HepG2 (cell line): ENCODE measurements around the gene RHBDL2.

GRCh38 chr1:36300728-36301200 is 5.4 kb upstream of the SH3D21 start:
- RRBS, 2 experiments: no CpG with 5 or more reads among the region's 4 CpGs
CAGE:
- cytosol, long polyA minus RNA: no peak
- cytosol, long polyA plus RNA: no peak
- long polyA plus RNA: no peak
- nucleus, long polyA minus RNA: no peak
- nucleus, long polyA plus RNA: no peak

DNA sequence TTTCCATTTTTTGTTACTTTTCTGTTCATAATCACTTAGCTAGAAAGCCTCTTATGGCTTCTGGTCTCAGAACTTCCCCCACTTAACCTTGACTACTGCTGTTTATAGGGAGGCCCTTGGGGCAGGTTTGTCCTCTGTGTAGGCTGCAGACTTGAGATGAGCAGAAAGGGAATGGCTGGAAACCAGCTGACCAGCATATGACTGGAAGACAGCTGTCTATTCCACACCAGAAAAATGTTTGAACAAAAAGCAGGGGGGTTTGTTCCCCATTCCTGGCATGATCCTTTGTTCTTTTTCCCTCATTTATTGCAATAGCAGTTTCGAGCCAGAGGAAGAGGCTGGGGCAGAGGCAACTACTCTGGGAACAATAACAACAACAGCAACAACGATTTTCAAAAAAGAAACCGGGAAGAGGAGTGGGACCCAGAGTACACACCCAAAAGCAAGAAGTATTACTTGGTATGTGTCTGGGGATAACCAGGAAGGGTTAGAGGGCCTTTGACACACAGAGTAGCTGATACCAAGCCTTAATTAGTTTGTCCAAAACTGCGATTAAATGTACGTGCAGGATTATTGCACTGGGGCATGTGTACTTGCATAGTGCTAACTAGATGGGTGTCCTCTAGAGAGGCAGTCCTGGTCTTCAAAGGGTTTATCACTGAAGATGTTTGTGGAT is 4.8 kb upstream of the SH3D21 start:
- RRBS, 2 experiments: no CpG with 5 or more reads among the region's 5 CpGs
CAGE:
- cytosol, long polyA minus RNA: no peak
- cytosol, long polyA plus RNA: no peak
- long polyA plus RNA: no peak
- nucleus, long polyA minus RNA: no peak
- nucleus, long polyA plus RNA: no peak

- RRBS, 2 experiments: no CpG with 5 or more reads among the region's 33 CpGs
CAGE:
- cytosol, long polyA minus RNA: no peak
- cytosol, long polyA plus RNA: no peak
- long polyA plus RNA: no peak
- nucleus, long polyA minus RNA: no peak
- nucleus, long polyA plus RNA: no peak
Measured at GRCh38 chr1:36320261-36321041, 3.0 kb downstream of the EVA1B start.

DNA sequence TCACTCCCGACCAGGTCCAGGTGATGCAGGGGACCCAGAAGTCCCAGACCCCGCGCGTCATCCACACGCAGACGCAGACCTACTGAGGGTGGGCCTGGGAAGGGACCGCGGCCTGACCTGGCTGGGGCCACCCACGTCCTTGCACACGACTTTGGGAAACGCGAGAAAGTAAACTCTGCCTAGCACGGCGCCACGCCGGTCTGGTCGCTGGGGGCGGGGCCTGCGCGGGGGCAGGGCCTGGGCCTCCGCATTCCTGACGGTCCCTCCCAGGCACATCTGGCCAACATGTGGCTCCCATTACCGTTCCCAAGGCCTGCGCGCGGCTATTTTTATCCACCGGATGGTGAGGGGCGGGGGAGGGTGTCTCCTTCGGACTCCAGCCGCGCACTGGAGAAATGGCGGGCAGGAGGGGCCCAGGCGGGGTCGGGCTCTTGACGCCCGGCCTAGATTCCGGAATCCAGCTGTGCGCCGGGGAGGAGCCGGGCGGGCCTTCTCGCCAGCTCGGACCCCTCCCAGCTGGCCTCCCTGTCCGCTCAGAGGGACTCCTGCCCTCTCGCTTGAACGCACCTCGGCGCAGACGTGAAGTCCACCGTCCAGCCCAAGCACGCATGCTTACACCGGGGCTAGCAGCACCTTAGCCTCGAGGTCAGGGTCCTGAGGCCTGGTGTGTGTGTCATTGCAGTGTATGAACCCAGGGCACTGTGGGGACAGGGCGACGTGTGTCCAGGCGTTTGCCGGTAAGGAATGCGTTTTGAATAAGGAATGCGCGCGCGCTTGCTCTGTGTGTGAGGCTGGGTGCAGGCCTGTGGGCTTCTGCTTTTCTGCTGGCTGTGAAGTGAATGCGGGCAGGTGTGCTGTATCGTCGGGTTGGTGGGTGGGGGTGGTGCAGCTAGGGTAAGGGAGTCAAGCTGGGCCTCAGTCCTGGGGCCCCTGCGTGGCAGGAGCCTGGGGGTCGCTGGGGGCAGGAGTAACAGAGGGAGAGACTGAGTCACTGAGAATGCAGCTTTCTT is 2.1 kb downstream of the EVA1B start:
- RRBS, 2 experiments: 94 to 100% methylated on average over 7 to 9 of the region's 67 CpGs
CAGE:
- cytosol, long polyA minus RNA: no peak
- cytosol, long polyA plus RNA: no peak
- long polyA plus RNA: no peak
- nucleus, long polyA minus RNA: no peak
- nucleus, long polyA plus RNA: no peak

DNA sequence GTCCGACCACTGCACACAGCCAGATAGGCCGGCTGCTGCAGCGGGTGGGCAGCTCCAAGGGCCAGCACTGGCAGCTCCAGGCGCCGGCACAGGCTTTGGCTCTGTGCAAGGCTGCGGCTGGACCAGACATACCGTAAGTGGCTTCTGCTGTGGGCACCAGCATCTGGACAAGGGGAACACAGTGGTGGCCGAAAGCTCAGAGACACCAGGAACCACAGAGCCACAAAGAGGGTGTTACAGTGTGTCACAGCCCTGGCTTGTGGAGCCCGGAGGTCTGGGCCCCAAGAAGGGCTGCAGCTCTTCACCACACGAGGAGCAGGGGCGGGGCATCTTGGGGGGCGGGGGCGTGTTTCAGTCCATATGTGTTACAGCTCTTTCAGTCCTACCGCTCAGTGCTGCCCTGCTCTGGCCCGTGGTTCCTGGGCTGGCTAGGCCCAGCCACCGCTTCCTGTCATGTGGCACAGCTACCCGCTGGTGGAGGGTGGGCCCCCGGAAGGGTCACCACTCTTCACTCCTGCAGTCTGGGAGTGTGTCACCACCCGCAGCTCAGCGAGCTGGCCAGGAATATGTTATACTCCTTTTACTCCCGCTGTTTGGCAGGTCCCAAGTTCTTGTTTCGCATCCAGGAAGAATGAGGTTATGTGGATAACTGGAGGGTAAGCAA is 3.2 kb upstream of the LSM10 start:
- RRBS, 2 experiments: 2 to 3% methylated on average over 4 of the region's 22 CpGs
CAGE:
- cytosol, long polyA minus RNA: no peak
- cytosol, long polyA plus RNA: no peak
- long polyA plus RNA: no peak
- nucleus, long polyA minus RNA: no peak
- nucleus, long polyA plus RNA: no peak

GRCh38 chr1:36411884-36412354 is 14.2 kb upstream of the LSM10 start:
- RRBS, 2 experiments: no CpG with 5 or more reads among the region's 6 CpGs
CAGE:
- cytosol, long polyA minus RNA: no peak
- cytosol, long polyA plus RNA: no peak
- long polyA plus RNA: no peak
- nucleus, long polyA minus RNA: no peak
- nucleus, long polyA plus RNA: no peak

DNA sequence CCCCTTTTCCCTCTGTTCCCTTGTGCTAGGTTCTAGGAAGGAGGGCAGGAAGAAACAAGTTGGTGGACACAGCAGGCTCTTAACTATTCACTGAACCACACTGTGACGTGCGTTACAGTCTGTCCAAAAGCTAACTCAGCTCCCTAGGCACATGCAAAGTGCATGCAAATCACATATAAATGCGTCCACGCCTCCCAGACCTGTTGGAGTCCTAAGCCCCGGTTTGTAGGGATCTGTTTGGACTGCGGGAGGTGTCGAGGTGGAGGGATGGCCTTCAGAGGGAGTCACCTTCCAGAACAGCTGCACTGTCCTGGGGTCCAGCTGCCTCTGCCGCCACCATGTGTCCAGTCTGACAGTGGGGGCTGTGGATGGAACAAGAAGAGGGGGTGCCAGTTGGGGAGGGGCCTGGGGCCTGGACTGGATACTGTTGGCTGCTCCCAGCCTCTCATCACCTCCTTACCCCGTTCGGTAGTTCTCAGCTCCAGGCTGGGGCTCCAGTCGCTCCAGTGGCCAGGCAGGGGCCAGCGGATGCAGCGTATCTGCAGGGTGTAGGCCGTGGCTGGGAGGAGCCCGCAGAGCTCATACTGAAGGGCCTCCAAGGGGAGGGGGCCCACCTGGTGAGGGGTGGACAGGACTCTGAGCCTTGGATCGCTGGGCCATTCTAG is 7.7 kb upstream of the MRPS15 start:
- RRBS, 2 experiments: no CpG with 5 or more reads among the region's 16 CpGs
CAGE:
- cytosol, long polyA minus RNA: no peak
- cytosol, long polyA plus RNA: no peak
- long polyA plus RNA: no peak
- nucleus, long polyA minus RNA: no peak
- nucleus, long polyA plus RNA: no peak

- RRBS, 2 experiments: 95 to 96% methylated on average over 5 to 9 of the region's 33 CpGs
CAGE:
- cytosol, long polyA minus RNA: no peak
- cytosol, long polyA plus RNA: no peak
- long polyA plus RNA: no peak
- nucleus, long polyA minus RNA: no peak
- nucleus, long polyA plus RNA: no peak
Measured at GRCh38 chr1:37482231-37483379, 8.2 kb downstream of the ZC3H12A start.

DNA sequence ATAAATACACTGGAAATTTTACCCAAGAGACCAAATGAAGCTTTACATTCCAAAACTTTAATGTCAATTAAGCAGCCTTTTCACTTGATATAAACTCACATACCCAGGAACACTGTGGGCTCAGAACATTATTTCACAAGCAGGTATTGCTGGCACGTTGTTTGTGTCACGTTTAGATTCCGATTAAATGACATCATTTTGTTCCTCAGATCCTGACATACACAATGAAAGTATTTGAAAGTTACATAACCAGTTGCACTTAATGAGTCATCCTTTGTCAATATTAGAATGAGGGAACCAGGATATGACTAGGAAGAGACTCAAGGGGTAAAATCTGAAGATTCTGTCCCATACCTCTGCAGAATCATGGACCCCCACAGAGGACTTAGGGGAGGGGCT is 19.7 kb downstream of the SNIP1 start:
- RRBS, 2 experiments: no CpG with 5 or more reads among the region's 3 CpGs
CAGE:
- cytosol, long polyA minus RNA: no peak
- cytosol, long polyA plus RNA: no peak
- long polyA plus RNA: no peak
- nucleus, long polyA minus RNA: no peak
- nucleus, long polyA plus RNA: no peak

- RRBS, 2 experiments: no CpG with 5 or more reads among the region's 4 CpGs
CAGE:
- cytosol, long polyA minus RNA: no peak
- cytosol, long polyA plus RNA: no peak
- long polyA plus RNA: no peak
- nucleus, long polyA minus RNA: no peak
- nucleus, long polyA plus RNA: no peak
Measured at GRCh38 chr1:37560731-37561017, 3.9 kb downstream of the DNALI1 start.

DNA sequence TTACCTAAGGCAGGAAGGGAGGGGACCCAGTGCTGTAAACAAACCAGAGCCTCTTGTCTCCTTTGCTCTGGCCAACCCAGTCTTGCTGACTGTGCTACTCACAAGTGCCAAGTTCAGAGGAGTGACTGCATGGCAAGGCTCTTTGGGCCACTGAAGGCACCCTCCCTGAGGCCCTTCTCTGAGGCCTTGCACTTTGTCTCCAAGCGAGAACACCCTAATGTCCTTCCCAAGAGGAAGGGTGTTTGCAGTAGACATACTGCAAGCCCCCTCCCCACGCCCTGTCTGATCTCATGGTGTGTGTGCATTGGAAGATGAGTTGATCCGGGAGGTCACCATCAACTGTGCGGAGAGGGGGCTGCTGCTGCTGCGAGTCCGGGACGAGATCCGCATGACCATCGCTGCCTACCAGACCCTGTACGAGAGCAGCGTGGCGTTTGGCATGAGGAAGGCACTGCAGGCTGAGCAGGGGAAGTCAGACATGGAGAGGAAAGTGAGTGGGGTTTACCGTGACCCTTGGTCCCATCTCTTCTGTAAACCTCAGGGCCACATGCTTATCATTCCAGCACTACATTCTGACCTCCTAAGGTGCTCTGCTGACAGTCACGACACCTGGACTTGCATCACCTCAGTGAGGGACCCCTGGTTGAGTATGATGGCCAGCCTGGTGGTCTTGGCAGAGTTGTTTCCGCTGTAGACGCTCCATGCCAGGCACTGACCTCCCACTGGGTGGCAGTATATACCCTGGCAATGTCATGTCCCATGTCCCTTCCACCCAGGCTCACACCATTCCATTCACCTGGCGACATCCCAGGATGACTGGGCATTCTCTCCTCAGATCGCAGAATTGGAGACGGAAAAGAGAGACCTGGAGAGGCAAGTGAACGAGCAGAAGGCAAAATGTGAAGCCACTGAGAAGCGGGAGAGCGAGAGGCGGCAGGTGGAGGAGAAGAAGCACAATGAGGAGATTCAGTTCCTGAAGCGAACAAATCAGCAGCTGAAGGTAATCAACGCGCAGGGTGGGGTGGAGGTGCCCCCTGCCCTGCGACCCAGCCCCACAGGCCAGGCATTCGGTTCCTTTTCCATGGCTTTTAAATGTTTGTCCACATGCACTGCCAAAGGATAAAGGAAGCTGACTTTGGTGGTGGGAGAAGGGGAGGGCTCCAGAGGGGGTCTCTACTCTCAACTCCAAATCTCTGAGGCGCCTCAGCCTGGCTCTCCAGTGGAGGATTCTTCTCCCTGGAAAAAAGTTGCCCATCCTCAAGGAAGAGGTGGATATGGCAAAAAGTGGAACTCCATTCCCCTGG is 5.0 kb downstream of the DNALI1 start:
- RRBS, 2 experiments: 96 to 97% methylated on average over 4 of the region's 29 CpGs
CAGE:
- cytosol, long polyA minus RNA: no peak
- cytosol, long polyA plus RNA: no peak
- long polyA plus RNA: no peak
- nucleus, long polyA minus RNA: no peak
- nucleus, long polyA plus RNA: no peak

- RRBS, 2 experiments: 0% methylated on average over 4 of the region's 19 CpGs; no CpG with 5 or more reads in 1 of the 2 experiments
CAGE:
- cytosol, long polyA minus RNA: no peak
- cytosol, long polyA plus RNA: no peak
- long polyA plus RNA: no peak
- nucleus, long polyA minus RNA: no peak
- nucleus, long polyA plus RNA: no peak
Measured at GRCh38 chr1:37808781-37810030, 1.2 kb upstream of the YRDC start.

GRCh38 chr1:37858933-37859337 is 457 bp downstream of the MTF1 start:
- RRBS, 2 experiments: 2 to 4% methylated on average over 5 of the region's 16 CpGs
CAGE:
- cytosol, long polyA minus RNA: no peak
- cytosol, long polyA plus RNA: no peak
- long polyA plus RNA: no peak
- nucleus, long polyA minus RNA: no peak
- nucleus, long polyA plus RNA: no peak

GRCh38 chr1:37914711-37915447 is 32.0 kb downstream of the INPP5B start:
- RRBS, 2 experiments: no CpG with 5 or more reads among the region's 4 CpGs
CAGE:
- cytosol, long polyA minus RNA: no peak
- cytosol, long polyA plus RNA: no peak
- long polyA plus RNA: no peak
- nucleus, long polyA minus RNA: no peak
- nucleus, long polyA plus RNA: no peak

GRCh38 chr1:38114225-38114708 is 67.7 kb upstream of the POU3F1 start:
- RRBS, 2 experiments: 48 to 50% methylated on average over 4 of the region's 10 CpGs
CAGE:
- cytosol, long polyA minus RNA: no peak
- cytosol, long polyA plus RNA: no peak
- long polyA plus RNA: no peak
- nucleus, long polyA minus RNA: no peak
- nucleus, long polyA plus RNA: no peak

GRCh38 chr1:38425322-38425755 is 378.7 kb upstream of the POU3F1 start:
- RRBS, 2 experiments: no CpG with 5 or more reads among the region's 9 CpGs
CAGE:
- cytosol, long polyA minus RNA: no peak
- cytosol, long polyA plus RNA: no peak
- long polyA plus RNA: no peak
- nucleus, long polyA minus RNA: no peak
- nucleus, long polyA plus RNA: no peak

DNA sequence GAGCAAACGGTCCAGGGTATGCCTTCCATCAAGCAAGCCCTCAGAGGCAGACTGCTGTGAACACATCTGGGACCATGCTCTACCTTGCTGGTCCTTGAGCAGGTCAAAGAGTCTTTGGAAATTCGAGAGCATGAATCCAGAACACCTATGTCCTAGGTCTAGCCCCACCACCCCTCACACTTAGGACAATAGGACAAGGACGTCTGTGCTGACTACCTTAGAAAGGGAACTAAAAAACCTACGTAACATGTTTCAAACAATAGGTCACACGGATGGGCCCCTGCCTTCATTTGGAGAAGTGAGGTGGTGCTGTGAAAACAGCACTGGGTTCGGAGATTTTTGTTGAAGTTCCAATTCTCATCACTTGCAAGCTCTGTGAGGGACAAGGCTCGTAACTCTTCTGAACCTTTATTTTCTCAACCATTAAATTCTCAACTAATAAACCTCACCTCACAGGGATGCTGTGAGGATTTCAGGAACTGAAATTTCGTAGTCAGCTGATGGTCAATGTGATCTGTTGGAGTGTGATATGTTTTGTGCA is 377.3 kb downstream of the RRAGC start:
- RRBS, 2 experiments: no CpG with 5 or more reads among the region's 8 CpGs
CAGE:
- cytosol, long polyA minus RNA: no peak
- cytosol, long polyA plus RNA: no peak
- long polyA plus RNA: no peak
- nucleus, long polyA minus RNA: no peak
- nucleus, long polyA plus RNA: no peak

DNA sequence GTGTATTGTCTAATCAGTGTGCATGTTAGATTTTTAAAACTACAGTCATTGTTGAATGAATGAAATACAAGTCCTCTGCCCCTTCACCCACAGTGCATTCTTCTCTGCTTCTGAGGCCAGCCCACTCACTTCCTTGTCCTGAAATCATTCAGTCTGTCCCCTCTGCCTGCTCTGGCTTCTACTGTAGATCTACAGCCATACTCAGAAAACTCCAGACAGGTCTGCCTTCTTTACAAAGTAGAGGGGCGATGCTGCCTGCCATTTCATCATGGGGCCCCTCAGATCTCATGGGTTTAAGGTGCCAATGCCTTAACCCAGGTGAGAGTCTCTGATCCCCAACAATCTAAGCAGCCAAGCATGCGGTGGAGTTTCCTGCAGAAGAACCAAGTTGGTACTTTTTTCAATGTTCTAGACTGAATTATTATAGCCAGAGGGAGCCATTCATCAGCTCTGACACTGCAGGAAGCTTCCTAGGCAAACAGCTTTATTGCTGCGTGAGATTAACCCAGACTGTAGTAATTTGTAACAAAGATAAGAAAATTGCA is 135.6 kb downstream of the RRAGC start:
- RRBS, 2 experiments: no CpG with 5 or more reads among the region's 3 CpGs
CAGE:
- cytosol, long polyA minus RNA: no peak
- cytosol, long polyA plus RNA: no peak
- long polyA plus RNA: no peak
- nucleus, long polyA minus RNA: no peak
- nucleus, long polyA plus RNA: no peak

DNA sequence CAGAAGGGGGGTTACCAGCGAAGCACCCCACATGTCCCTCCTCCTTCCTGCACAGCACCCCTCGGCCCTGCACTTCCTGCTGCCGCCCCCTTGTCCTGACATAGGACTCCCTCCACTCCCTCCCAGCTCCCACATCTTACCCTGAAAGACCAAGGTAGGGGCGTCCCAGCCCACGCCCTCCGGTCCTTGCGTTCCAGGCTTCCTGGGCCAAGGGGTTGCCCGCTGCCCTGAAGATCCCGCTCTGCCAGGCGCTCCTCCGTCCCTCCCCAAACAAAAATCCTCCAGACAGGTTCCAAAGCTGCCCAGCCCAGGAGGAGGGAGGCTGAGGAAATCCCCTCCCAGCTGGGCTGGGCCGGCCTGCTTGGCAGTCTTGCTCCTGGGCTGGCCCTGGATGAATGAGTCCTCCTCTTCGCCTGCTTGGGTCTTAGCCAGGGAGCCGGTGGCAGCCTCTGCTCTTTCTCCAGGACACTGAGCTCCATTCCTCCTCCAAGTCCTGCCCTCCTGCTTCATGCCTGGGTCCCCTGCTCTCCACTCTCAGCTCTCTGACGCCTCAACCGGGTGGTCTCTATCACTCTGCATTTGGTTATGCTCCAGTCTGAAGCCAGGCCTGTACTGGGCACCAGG is at the start of gene RHBDL2:
TSS of gene RHBDL2 (minus strand) at position 289 of the 624 bp plus-strand sequence.
- RRBS, 2 experiments: 6 to 15% methylated on average over 3 to 5 of the region's 16 CpGs
CAGE:
- cytosol, long polyA minus RNA: start-site peak on the minus strand centred at position 284 of the sequence, 8 bp wide, 58 reads
- cytosol, long polyA plus RNA: start-site peak on the minus strand centred at position 312 of the sequence, 133 bp wide, 71 and 283 reads in 2 replicates
- long polyA plus RNA: start-site peak on the minus strand centred at position 281 of the sequence, 47 bp wide, 124 and 50 reads in 2 replicates
- nucleus, long polyA minus RNA: no peak
- nucleus, long polyA plus RNA: start-site peak on the minus strand centred at position 276 of the sequence, 71 bp wide, 121 and 287 reads in 2 replicates

GRCh38 chr1:39000835-39001198 is 9.7 kb downstream of the AKIRIN1 start:
- RRBS, 2 experiments: no CpG with 5 or more reads among the region's 6 CpGs
CAGE:
- cytosol, long polyA minus RNA: no peak
- cytosol, long polyA plus RNA: no peak
- long polyA plus RNA: no peak
- nucleus, long polyA minus RNA: no peak
- nucleus, long polyA plus RNA: no peak